Metastatic Liver Carcinoma in the Adrenal Gland (tissue), 2 donors: ENCODE measurements around a stretch of chr11.

DNA sequence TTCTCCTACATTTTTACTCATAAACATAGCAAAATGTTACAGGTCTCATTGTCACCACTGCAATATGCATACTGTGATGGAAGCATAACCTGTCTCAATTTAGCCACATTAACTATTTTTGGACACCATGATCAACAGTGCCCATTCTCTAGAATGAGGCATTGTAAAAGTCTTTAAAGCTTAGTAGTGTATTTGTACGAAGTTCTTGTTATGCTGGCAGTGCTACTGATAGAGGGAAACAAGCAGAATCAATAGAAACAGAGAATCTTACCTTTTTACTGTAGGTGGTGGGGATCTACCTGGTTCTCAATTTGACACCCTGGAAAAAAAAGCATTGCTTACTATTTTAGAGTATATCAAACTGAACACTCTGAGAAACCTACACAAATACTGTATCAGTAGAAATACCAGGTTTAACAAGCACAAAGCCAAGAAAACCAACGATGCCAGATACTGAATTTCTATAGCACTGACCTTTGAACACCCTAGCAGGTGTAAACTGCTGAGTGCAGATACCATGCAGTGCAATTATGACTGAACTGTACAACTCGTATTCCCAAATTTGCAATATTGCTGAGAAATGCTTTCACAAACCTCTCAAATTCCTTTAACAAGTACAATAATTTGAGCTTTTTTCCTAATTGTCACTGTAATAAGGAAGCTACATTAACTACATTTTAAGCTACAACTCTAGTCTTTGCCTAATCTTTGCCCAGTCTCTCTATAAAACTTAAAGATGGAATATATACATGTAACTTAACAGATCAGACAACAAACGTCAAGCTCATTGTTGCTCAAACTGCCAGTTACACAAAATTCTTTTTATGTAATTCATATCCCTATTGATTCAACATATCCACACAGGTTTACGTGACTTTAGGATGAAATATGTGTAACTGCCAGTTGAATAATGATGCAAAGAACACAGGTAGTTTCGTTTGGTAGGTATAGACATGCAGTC lies 9.0 kb downstream of the TAF1D start:
- PRO-cap, 2 experiments = no peak in any of the 2 experiments

DNA sequence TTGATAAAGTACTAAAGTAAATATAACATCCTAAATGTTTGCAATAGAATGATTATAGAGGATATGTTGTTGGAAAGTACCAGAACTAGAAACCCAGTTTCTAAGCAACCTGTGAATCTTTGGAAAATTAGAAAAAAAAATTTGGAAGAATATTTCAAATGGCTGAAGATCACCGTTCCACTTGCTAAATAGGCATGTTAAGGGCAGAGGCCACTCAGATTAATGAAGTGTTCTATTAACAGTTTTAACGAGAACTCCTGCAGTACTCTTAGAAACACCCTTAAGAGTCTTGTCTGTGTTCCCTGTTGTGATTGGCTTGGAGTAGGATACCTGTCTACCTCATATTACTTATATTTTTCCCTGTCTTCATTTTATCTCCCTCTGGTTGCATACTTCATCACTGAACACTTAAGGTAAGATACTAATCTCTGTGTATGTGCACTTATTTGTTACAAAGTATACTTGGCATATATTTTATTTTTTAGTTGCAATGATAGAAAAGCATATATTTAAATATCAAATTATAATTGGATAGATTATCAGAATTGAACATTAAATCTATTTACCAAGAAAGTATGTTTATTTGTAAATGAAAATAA lies 4.7 kb downstream of the C11orf54 start:
- PRO-cap, 2 experiments = no peak in any of the 2 experiments

DNA sequence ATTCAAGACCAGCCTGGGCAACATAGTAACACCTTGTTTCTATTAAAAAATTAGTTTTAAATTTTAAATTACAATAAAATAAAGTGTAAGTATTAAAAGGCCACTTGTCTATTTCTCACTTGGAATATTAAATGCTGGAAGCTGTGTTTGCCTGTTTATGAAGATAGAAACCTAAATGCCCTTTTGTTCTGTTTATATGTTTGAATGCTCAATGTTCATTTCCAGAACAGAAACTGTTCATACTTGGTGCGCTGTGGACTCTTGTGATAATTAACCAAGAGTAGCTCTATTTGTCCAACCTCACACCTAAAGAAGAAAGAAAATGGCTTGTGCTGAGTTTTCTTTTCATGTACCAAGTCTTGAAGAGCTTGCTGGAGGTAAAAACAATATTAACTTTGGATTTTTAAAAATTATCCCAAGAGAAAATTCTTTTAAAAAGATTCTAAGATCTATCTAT lies 5.6 kb downstream of the C11orf54 start:
- PRO-cap, 2 experiments = no peak in any of the 2 experiments

GRCh38 chr11:94130585-94131293 lies 2.1 kb downstream of the PANX1 start:
- PRO-cap, 2 experiments = no peak in any of the 2 experiments

DNA sequence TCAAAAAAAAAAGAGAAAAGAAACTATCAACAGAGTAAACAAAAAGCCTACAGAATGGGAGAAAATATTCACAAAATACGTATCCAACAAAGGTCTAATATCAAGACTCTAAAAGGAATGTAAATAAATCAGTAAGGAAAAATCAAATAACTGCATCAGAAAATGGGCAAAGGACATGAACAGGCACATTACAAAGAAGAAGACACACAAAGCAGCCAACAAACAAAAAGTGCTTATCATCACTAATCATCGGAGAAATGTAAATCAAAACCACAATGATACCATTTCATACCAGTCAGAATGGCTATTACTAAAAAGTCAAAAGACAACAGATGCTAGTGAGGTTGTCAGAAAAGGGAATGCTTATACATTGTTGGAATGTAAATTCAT lies 27.6 kb upstream of the GPR83 start:
- PRO-cap, 2 experiments = no peak in any of the 2 experiments

DNA sequence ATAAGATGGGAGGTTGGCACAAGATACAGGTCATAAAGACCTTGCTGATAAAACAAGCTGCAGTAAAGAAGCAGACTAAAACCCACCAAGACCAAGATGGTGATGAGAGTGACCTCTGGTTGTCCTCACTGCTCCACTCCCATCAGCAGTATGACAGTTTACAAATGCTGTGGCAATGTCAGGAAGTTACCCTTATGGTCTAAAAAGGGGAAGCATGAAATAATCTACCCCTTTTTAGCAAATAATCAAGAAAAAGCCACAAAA lies 8.8 kb upstream of the PIWIL4 start:
- PRO-cap, 2 experiments = no peak in any of the 2 experiments

DNA sequence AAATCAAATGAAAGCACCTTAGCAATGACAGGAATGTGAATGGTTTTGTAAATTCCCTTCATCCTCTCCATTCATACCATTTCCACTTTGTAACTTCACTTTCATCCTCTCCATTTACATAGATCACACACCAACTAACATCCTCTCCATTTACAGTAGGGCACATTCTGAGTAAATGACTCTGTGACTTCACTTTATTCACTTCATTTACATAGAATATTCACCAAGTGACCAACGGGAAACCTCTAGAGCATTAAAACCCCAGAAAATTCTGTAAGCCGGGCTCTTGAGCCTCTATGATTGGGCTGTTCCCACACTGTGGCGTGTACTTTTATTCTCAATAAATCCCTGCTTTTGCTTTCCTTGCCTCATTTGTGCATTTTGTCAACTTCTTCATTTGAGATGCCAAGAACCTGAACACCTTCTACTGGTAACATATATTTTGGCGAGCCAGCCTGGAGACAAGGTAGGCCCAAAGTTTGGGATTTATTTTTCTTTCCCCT lies 83.0 kb downstream of the PIWIL4 start:
- PRO-cap, 2 experiments = no peak in any of the 2 experiments

GRCh38 chr11:94706274-94706665 lies 61.9 kb upstream of the AMOTL1 start:
- PRO-cap, 2 experiments = no peak in any of the 2 experiments

DNA sequence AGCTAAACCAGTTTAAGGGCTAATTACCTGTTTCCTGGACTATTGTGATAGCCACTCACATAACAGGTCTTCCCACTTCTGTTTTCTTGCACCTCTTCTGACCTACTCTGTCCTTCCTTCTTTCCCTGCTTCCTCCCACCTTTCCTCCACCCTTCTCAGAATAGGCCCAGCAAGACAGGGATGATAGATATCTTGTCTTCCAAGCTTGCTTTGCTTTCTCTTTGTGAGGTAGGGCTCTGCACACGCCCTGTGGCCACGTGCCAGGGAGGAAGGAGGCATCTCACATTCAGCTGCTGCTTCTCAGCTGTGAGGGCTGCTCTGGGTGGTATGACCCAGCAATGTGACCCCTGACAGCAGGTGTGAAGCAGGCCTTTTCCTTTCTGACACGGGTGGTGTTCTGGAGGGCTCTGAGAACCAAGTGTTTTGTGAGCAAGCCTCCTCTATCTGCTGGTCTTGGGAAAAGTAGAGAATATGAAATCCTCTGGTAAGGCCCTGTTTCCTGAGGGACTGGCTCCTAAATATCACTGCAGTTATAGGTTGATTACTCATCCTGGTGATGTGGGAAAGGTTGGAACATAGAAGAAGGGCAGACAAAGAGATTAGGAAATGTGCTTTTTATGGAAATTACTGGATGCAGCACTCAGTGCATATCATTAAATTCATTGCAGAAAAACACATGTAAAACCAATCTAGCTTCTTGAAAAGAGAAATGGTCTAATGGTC lies 8.4 kb downstream of the AMOTL1 start:
- PRO-cap, 2 experiments = no peak in any of the 2 experiments

GRCh38 chr11:94794017-94795184 lies 26.2 kb downstream of the AMOTL1 start:
- PRO-cap, 2 experiments = no peak in any of the 2 experiments

GRCh38 chr11:94795828-94796292 lies 27.7 kb downstream of the AMOTL1 start:
- PRO-cap, 2 experiments = no peak in any of the 2 experiments

DNA sequence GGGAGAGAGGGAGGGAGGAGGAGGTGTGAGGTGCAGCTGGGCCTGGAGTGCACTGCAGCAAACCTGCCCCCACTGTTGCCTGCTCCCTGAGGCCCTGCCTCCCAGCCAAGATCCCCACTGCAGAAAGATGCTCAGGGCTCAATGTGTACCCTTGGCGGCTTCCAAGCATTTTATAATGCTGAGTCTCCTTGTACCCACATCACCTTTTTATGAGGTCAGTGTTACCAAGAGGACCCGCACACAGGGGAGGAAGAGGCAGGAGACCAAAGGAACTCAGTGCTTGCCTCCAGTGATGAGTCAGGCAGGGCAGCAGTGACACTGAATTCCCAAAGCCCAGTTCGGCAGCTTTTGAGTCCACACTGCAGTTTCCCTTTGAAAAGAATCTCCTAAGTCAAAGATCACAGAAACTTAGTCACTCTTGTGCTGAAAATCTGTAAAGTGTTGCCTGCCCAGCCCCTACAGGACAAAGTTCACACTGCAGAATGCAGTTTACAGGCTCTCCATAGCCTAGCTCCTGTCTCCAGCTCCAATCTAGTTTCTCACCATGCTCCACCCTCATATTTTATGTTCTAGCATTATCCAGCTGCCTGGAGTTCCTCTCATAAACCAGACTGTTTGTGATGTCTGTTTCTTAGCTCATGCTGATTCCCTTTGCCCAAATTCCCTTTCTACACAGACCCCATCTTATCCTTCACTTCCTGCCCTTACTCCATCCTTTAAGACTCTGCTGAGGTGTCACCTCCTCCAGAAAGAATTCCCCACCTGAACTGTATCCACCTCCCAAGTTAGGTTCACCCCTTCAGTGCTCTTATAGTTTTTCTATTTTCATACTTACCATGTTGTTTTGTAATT lies 3.3 kb downstream of the ENDOD1 start:
- PRO-cap, 2 experiments = no peak in any of the 2 experiments

DNA sequence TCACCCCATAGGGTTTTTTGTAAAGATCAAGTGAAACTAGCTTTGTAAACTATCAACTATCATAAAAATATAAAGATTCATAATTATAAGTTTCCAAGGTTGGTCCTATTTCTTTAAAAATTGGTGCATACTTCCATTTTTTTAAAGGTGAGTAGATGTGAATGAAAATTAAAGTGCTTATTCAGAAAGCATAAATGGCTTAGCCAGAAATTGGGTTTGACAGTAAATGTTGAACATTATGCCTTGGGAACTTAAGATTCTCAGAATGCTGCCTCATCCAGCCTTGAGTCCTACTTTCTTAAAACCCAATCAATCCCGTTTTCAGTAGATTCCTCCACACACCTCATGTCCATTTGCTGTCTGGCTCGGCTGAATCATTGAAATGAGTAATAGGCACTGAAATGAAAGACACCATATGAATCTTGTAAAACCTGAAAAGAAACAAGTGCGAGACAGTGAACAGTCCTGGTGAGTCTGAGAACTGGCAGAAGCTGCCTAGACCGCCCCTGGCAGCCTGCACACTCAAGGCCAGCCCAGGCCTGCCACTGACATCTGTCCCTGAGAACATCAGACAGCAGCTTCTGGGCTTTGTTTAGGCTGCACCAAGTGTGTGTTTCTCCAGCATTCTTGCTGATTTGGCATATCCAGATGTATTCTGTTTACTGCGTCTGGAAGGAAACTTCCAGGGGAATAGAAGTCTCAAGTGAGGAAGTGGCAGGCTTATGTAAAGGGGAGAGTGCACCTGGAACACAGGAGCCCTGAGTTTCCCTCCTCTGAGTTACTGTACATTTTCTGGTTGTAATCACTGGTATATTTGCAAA lies 44.8 kb downstream of the ENDOD1 start:
- PRO-cap, 2 experiments = no peak in any of the 2 experiments

DNA sequence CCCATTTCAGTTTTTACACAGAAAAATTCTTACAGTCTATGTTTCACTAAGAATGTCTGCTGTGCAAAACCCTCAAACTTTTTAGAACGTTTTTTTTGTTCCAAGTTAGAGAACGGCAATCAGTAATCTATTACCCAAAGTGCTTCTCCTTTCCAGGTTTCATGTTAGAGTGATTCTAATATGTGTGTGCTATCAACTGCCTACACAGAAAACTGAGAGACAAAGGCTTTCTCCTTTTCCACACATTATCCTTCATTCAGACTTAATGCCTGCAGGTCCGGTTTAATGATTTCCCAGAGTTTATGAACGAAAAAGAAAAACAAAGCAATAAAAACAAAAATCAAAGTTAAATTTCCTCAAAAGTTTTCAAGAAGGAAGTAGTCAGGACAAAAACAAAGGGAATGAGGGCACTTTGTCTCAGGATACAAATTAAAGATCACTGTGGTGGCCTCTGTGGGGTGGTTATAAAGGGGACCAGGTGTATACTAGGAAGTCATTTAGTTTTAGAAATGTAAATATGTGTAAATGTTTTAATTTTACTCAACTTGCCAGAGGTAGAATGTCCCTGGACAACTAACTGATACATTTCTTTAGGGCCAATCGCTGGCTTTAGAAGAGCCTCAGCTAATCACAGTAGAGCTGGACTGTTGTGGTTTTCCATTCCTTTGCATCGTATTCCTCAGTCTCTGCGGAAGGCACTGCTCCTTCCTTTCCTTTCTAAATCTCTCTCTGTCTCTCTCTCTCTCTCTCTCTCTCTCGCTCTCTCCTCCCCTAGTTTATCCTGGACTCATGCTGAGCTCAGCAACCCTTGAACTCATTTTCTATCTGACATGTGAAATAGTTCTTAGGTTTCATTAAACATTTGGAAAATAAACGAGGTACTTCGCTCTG lies 11.5 kb upstream of the SESN3 start:
- PRO-cap, 2 experiments = no peak in any of the 2 experiments

GRCh38 chr11:95715517-95716500 lies 73.8 kb downstream of the FAM76B start:
- PRO-cap, 2 experiments = no peak in any of the 2 experiments

DNA sequence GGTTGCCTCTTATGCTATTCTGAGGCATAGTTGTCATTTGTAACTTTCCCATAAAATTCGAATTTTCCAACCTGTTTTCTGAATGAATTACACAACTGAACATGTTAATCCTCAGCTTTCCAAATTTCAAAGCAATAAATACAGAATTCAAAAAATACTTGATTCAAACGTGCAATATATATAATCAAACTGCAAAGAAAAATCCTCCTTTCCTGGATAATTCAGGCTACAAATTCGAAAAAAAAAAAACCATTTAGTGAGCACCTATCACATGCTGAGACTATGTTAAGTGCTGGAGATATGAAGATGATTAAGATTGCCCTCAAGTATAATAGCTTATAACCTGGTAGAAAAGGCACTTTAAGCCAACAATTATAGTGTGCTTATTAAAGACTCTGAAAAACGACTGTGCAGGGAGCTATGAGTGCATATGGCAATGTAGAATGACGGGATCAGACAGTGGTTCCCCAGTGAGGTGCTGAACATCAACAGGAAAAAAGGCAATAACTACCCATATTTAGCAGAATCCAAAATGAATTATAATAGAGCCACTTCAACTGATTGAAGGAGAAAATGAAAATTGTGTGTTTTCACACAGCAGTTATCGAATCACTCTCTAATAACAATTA lies 1.5 kb downstream of the MTMR2 start:
- PRO-cap, 2 experiments = no peak in any of the 2 experiments

GRCh38 chr11:95991472-95991955 lies 67.6 kb upstream of the MTMR2 start:
- PRO-cap, 2 experiments = no peak in any of the 2 experiments

GRCh38 chr11:96098440-96099210 lies 174.7 kb upstream of the MTMR2 start:
- PRO-cap, 2 experiments = no peak in any of the 2 experiments

DNA sequence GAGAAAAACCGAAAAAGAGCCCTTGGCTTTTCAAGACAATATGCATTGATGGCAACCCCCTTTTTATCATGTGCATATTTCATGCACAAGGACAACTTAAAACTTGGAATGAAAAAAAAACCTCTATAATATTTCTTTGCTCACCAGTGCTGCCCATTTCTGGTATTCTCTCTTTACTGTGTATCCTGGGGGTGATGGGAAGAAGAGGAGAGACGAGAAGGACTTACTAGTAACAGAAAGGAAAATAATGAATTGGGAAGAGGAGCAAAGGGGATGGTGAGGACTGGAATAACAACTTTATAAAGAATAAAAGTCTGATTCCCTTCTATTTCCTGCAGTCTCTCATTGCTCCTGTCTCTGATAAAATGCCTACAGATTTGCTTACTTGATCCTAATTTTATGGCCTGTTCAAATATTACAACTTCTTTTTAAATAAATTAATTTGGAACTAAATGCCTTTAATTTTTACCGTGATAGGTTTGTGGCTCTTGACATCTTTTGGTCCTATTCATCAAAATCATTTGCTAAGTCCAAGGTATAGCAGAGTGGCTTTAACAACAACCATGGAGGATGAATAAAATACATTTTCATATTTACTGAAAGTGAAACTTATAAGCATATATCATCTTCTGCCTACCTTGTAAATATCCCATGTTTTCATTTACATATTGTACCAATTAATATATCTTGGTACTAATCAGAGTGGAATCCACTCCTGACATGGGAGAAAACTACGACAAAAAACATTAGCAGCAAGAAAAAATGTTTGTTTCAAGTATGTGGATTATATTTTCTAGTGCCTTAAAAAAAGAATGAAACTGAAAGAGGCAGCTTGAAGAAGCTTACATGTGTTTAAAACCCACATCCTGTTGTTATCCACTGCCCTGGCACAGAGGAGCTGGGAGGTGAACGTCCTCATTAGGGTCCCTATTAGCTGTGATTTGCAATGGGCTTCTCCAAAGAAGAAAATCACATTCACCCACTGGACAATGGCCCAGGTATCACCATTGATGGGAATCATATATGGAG lies 85.1 kb downstream of the MAML2 start:
- PRO-cap, 2 experiments = no peak in any of the 2 experiments

DNA sequence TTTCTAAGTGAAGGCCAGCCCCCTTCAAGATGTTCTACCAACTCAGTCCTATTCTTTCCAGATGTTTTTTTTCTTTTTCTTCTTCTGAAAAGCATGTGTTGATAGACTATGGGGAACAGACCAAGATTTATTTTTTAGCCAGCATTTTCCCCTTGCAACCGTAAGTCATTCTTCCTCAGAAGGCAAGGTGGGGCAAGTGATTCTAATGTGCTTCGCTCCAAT lies 83.9 kb downstream of the MAML2 start:
- PRO-cap, 2 experiments = no peak in any of the 2 experiments